Iris pigment epithelial cell (primary cell): ENCODE measurements around a stretch of chr18.

DNA sequence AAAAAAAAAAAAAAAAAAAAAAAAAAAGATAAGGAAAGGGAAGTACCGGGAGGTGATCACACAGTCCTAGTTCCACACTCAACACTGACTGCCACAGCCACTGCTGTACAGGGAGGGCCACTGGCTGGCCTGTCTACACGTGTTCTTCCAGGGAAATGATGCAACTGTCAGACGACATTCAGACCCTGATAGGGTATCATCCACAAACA is 140.2 kb downstream of the SOCS6 start:
- RRBS: no CpG with 5 or more reads among the region's 3 CpGs

GRCh38 chr18:70683255-70683604 is 394.4 kb downstream of the SOCS6 start:
- RRBS: no CpG with 5 or more reads among the region's 4 CpGs

GRCh38 chr18:72869770-72870425 is 2.1 kb upstream of the NETO1 start:
- RRBS: no CpG with 5 or more reads among the region's 23 CpGs

DNA sequence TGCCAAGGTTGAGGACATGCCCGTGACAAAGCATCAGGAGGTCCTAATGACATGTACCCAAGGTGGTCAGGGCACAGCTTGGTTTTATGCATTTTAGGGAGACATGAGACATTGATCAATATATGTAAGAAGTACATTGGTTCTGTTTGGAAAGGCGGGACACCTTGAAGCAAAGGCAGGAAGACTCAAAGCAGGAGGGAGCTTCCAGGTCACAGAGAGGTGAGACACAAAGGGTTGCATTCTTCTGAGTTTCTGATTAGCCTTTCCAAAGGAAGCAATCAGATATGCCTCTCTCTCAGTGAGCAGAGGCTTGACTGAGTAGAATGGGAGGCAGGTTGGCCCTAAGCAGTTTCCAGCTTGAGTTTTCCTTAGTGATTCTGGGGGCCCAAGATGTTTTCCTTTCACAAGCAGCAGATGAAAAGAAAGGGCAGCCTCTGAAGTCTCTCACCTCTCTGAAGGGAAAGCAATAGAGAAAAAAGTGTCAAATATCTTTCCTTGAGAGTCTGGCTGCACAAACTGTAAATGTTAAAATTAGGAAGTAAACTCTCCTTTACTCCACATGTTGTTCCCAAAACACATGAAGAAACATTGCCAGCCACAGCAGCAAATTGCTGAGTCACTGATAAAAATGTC is 40.4 kb downstream of the CYB5A start:
- RRBS: no CpG with 5 or more reads among the region's 2 CpGs

DNA sequence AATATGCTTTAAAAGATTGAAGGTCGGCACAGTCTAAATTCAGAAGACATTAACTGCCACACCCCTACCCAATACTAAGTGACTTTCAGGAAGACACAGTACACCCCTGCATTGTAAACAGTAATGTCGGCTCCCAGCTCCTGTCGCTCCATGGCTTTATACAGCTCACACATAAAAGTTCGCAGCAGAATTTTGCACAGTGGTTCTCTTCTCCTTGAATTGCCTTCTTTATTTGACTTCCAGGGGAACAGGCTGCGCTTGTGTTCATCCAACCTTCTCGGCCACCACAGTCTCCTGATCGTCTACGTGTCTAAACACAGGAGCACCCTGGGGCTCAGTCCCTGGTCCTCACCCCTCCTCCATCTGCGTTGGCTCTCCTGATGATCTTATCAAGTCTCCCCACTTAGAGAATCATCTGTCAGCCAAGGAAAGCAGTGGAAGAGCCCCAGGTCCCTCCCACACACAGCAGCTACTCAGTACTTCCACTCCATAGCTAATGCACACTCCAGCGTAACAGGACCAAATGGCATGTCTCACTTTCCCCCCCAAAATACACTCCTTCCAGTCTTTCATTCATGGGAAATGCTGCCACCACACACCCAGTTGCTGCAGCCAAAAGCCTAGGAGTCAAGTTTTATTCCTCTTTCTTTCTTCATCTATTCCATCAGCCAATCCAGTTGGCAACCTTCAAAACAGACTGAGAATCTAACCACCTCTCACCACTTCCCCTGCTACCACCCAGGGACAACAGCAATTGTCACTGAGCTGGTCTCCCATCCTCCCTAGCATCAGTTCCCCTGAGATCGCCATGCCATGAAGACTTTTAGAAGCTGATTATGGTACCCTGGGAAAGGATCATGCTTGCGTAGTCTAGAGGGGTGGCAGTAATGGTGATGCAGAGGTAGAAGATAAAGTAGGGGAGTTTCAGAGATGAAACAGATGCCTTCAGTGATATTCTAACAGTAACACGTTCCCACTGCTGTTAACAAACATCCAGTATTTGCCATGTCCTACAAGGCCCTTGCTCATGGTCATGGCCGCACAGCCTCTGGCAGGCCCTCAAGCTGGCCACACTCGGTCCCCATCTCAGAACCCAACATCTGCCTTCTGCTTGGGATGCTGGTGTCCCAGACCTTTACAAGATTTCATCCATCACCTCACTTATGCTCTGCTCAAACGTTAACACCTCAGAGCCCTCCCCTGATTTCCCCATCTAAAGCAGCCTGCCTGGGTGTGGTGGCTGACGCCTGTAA is 22.3 kb downstream of the CYB5A start:
- RRBS: no CpG with 5 or more reads among the region's 17 CpGs

- RRBS: no CpG with 5 or more reads among the region's 3 CpGs
Observed at GRCh38 chr18:74316822-74317281, 1.2 kb downstream of the C18orf63 start.

DNA sequence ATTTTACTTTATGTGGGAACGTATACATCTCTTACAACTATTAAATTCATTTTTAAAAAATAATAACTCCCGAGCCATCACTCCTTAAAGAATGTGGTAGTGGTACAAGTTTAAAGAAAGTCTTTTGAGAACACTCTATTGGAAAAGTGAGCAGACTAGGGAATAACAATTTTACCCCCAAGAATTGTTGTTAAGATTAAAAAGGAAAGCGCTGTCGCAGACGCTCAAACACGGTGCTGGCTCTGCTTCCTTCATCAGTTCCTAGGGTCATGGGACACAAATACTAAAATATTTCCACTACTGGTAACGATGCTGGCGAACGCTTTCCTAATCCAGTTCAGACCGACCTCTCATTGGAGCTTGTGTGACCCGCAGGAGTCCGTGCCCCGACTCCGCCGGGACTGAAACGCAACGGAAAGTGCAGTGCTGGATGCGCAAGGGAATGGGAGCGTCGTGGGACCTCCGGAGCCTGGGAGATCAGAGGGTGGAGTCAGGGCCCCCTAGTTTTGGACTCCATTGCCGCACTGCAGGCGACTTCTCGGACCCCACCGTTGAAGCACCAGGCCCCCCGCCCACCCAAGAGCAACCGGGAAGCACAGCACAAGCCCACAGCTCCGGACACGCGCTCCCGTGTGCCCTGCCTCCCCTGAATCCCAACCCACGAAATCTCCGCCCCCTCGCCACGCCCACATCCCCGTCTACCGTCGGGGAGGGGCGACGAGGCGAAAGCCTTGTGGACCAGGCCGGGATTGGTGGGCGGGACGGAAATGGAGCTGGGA is 580 bp upstream of the CNDP2 start:
- RRBS: 1% methylated on average over 7 of the region's 44 CpGs

DNA sequence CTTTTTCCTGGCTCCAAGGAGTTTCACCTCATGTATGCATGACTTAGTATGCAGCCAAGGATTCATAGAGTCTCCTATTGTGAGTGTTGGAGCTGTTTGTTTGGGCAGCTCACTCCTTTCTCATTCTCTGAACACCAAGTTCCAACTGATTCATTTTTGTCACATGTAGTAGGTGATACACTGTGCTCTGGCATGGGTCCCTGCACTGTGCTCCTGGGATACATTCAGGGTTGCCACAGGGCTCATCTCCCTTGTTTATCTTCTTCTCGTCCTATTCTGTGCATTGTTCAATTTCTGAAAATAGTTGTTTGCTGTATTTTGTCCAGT is 96.7 kb downstream of the ZNF407 start:
- RRBS: no CpG with 5 or more reads among the region's 1 CpG

DNA sequence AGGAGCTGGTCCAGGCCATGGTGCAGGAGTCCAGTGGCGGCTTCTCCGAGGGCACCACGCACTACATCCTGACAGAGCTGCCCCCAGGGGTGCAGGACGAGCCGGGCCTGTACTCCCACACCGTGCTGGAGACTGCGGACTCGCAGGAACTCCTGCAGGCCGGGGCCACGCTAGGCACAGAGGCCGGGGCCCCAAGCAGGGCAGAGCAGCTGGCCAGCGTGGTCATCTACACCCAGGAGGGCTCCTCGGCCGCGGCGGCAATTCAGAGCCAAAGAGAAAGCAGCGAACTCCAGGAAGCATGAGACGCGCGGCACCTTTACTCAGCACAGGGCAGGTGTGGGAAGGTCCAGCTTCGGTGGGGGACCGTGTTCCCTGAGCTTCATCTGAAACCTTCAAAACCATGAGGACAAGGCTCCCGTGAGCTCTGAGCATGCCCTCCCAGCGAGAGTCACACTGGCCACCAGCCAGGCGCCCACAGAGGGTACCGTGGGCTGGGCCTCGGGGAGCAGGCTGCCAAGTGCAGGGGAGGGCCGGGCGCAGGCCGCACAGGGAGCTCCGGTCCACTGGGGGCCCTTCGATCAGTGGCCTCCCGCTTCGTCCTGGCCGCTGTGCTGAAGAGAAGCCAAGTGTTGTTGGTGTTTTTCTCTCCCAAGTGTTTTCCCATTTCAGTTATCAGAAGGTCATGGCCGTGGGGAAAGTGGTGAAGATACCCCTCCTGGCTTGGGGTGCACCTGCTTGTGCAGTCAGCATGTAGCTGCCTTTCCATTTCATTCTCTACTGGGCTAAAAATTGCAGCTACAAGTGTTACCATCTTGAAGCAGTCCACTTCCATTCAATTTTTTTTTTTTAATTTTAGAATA is 144.5 kb downstream of the PTGR3 start:
- RRBS: 93% methylated on average over 5 of the region's 36 CpGs

GRCh38 chr18:75201349-75201835 is 7.5 kb downstream of the PTGR3 start:
- RRBS: no CpG with 5 or more reads among the region's 9 CpGs

GRCh38 chr18:75211037-75211686 is 565 bp downstream of the TSHZ1 start:
- RRBS: 2% methylated on average over 50 of the region's 80 CpGs

DNA sequence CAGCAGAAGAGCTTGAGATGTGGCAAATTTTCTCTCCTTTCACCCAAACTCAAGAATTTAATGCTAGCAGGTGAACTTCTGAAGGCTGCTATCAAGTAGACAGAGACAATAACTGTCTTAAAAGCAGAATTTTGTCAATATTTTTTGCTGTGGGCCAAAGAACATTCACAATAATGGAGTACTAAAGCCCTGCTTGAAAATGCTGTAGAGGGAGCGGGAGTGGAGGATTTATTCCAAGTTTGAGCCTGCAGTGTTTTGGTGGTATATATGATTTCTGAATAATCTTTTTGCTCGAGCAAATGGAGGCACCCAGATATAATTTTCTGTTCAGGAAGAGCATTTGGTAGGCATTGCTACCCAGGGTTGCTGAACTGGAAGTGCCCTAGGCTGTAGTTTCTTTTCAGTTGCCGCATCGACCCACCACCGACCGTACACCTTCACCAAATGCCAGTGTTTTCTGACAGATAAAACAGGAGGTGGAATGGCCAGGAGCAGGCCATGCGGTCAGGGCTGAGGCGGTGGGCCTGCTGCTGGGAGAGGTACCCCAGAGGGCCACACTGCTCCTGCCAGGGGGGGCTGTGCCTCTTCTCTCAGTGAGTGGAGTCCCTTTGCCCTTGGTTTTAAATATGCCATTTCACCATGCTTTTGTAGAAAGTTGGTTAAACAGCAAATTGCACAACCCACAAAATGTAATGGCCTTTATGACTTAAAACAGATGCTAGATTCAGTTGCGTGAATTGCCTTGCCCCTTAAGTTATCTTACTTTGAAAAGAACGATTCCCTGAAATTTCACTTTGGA is 36.4 kb downstream of the TSHZ1 start:
- RRBS: no CpG with 5 or more reads among the region's 10 CpGs

GRCh38 chr18:75286409-75286744 is 75.8 kb downstream of the TSHZ1 start:
- RRBS: no CpG with 5 or more reads among the region's 16 CpGs

GRCh38 chr18:75455344-75456688 is 28.3 kb upstream of the SMIM21 start:
- RRBS: 3% methylated on average over 51 of the region's 99 CpGs

DNA sequence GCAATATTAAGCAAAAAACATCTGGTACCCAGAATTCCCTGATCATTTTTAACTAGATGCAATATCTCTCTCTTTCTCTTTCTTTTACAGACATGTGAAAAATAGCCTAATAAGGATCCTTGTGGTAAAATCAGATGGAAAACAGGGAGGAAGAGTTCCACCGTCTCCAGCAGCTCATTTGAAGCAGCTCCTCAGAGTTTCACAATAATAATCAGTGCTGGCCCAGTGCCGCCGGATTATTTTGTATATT is 227.5 kb upstream of the SMIM21 start:
- RRBS: no CpG with 5 or more reads among the region's 3 CpGs

DNA sequence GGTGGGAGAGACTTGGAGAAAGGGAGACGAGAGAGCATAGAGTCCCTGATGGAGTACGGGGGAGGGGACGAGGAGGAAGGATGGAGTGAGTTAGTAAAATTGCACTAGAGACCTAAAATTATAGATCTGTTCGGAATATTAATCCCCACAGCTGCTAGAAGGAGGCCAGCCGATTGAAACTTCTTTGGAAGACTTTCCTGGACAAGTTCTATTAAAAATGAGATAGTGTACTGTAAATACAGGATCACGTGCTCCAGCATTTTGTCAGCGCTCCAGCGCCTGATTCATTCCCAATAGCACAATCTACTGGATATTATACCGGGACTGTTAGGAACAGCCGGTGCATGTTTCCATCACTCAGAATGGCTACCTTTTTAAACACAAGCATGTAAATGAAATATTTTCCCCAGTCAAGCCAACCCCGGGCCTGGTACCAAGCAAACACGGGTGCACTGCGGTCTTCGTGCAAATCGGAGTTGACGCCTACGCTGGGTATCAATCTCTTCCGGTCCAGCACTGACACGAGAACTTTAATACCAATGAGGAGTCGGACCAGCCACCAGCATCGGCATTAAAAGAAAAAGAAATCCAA is 438.2 kb downstream of the ZNF516 start:
- RRBS: 91% methylated on average over 6 of the region's 21 CpGs

GRCh38 chr18:76350501-76350813 is 144.6 kb downstream of the ZNF516 start:
- RRBS: 90% methylated on average over 8 of the region's 28 CpGs

DNA sequence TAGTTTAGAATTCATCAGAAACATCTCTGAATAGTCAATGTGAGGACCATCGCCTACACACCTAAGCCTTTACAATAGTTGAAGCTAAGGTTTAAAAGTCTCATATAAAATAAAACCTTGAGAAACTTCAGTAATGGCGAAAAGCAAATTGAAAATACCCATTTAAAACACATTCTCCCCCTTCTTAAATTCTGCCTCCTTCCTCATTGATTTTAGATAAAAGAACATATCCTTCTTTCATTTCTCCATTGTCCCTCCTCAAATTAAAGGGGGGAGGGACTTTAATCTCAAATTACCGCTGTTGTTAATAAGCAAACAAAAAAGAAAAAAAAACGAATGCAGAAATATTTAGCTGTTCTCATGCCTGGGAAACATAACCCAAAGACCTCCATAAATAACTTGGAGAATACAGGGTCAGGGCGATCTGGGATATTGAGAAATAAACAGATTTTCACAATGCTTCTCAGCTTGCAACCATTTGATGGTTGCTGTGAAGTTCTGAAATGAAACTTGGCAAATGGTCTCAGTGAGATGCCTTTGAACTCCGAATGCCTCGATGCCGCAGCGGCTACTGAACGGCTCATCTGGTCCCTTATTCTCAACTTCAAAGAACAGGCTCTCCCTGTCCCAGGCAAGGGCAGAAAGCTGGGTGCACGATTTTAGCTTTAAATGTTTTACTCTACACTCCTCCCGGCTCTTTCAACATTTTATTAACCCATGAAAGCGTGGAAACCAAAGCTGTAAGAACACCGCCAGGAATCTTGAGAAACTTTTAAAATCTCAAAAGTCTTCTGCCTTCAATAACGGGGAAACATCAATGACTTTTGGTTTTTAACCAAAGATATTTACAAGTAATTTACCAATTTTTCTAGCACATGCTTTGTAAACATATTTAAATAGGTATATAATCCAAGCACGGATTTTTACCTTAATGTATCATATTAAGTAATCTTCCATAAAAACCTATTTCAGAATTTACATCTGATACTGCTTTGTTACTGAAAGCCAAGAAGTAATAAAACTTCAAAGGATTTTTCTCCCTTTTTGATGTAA is 78.1 kb downstream of the ZNF516 start:
- RRBS: no CpG with 5 or more reads among the region's 16 CpGs

DNA sequence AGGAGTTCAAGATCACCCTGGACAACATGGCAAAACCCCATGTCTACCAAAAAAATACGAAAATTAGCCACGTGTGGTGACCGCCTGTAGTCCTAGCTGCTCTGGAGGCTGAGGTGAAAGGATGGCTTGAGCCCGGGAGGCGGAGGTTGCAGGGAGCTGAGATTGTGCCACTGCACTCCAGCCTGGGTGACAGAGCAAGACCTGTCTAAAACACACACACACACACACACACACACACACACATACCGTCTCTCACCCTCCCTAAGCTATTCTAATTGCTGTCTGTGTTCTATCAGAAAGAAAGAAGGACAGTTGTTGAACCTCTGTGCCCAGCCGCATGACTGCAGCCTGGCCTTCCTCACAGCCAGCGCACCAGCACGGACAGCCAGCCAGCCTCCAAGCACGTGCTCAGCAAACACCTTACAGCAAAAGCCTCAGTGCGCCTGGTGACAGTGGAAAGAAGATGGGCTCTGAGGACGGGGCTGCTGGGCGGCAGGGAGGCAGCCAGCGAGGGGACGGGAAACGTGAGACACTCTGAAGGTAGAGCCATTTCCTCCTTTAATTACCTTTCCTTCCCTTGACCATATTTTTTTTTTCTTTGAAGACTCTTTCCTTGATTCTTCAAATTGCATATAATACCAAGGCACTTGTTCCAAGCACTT is 58.1 kb downstream of the ZNF516 start:
- RRBS: no CpG with 5 or more reads among the region's 16 CpGs

DNA sequence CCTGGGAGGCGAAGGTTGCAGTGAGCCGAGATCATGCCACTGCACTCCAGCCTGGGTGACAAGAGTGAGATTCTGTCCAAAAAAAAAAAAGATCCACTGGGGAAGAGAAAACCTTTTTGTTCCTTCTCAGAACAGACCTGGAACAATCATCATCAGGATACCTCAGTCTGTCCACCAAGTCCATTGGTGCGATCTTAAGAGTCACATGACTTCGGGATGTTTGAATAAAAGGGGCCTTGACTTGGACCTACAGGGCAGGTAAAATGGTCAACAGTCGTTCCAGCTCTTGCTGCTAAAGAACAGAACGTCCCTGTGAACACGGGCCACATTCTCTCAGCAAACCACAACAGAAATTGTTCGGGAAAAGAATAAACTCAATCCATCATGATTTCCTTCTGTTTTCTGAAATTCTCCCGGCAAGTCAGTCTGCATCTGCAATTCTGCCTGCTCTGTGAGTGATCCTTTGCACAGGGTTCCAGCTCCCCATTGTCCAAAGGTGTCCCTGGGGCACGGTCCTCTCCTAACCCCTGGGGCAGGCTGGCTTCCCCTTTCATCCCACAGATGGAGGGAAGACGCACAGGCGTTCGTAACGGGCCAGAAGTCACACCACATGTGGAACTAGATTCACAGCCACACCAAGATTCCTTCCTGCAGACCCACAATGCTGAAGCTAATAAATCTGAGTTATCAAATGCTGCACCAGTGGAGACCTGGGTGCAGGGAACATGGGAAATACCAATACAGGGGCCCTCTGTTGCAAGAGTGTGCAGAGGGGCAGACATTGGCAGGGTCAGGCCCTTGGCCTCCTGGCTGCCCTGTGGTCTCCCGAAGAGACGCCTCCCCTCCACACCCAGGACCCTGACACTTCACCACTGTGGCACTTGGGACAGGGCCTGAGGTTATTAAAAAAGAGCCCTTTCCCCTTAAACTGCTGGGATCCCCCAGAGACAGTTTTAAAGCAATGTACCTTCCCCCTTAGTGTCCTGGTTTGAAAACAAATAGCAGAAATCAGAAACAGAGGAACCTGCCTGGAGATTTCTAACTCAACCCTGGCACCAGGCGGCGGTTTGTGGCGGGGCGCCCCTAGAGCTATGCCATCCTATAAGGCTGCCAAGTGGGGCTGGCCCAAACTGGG is 15.7 kb downstream of the ZNF516 start:
- RRBS: no CpG with 5 or more reads among the region's 20 CpGs